Placental epithelial cell (primary cell): ENCODE results near the genes AMDHD2, PDPK1 and IL32.

DNA sequence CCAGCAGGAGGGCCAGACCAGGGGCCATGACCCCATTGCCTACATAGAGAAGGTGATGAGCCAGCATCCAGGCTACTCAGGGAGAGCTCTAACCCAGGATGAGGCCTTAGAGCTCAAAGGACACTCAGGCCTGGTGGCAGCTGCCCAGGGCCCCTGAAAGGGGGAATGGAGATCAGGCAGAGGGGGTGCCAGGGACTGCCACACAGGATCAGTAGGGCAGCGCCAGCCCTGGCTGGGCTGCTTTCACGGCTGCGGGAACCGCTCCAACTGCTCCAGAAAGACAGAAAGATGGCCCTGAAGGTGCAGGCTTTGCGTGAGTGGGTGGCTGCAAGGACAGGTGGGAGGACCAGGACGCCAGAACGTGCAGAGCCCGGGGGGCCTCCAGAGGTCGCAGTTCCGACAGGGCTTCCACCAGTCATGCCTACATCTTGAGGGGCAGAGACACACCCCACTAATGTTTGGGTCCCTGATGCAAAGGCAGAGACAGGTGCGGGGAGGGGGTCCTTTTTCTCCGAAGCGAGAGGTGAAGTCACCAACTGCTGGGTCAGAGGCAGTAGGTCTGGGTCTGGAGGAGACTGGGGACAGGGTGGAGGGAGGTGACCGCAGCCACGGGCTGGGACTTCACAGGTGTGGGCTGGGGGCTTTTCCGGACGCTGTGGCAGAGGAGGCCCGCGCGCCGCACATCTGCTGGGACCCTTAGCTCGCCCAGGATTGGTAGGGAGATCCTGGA is 804 bp upstream of the ATP6V0C start:
- CAGE, long polyA plus RNA, result no peak

DNA sequence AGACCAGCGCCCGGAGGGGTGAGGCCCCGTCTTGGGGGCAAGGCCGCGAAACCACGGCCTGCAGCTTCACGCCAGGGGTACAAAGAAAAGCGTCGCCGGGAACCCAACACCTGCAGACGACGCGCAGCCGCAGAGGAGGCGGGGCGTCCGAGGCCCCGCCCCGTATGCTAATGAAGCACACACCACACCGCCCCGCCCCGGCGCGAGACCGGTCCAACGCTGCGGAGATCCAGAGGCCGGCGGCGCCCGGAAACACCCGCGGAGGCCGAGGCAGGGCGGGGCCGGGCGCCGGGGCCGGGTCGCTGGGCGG is 284 bp upstream of the ATP6V0C start:
- CAGE, long polyA plus RNA, result no peak

- CAGE, long polyA plus RNA, result no peak
These were observed at the start of gene AMDHD2 for GRCh38 chr16:2519685-2520605. Gene AMDHD2 (plus strand): TSS chr16:2520371.

DNA sequence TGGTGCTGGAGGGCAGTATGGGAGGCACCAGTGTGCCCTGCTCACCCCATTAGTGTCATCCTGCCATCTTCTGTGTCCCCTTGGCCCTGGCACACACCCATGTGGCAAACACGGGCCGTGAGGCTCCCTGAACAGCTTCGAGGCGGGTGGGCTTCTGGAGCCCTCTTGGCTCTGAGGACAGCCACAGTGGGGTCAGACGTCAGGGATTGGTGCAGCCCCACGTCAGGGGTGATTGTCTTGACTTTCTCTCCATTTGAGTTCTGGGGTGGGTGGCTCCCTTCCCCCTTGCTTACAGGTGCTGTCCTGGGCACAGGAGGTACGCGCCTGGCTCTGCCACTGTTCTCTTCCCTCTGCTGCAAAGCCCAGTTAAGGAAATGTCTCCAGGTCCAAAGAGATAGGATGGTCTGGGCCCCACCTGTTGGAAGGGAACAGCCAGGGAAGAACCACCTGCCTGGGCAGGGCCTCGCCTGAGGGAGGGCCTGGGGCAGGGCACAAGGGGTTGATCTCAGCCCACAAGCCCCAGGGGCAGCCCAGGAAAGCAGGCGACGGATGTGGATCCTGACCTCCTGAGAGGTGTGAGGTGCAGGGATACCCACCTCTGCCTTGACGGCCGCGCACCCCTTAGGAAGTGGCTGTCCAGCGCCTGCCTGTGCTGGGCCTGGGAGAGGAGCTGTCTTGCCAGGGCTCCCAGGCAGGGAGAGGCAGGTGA is 765 bp downstream of the CEMP1 start:
- CAGE, long polyA plus RNA, result no peak

GRCh38 chr16:2537299-2538350 is at the start of gene PDPK1:
Gene PDPK1 (plus strand): TSS chr16:2538021.
- CAGE, long polyA plus RNA, result no peak

DNA sequence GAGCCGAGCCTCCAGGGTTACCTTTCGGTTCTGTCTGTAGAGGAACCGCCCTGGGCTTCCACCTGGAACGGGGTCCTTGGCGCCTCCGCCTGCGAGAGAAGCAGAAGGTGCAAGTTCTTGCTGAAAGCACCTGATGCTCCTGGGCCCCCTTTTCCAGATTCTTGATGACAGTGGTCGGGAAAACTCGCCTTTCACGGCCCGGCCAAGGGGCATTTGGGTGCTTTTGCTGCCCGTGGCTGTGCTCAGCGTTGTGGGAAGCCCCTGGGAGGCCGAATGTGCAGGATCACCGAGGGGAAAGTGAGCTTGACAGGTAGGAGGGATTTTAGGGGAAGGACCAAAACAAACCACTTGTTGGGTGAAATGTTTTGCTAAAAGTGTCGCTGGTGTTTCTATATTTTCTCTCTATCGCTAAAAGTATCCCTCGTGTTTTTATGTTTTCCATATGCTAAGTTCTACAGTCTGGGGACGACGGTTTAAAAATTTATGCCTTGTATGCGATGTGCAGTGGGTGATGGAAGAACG is 702 bp downstream of the PDPK1 start:
- CAGE, long polyA plus RNA, result no peak

GRCh38 chr16:2551336-2551827 is 13.6 kb downstream of the PDPK1 start:
- CAGE, long polyA plus RNA, result no peak

DNA sequence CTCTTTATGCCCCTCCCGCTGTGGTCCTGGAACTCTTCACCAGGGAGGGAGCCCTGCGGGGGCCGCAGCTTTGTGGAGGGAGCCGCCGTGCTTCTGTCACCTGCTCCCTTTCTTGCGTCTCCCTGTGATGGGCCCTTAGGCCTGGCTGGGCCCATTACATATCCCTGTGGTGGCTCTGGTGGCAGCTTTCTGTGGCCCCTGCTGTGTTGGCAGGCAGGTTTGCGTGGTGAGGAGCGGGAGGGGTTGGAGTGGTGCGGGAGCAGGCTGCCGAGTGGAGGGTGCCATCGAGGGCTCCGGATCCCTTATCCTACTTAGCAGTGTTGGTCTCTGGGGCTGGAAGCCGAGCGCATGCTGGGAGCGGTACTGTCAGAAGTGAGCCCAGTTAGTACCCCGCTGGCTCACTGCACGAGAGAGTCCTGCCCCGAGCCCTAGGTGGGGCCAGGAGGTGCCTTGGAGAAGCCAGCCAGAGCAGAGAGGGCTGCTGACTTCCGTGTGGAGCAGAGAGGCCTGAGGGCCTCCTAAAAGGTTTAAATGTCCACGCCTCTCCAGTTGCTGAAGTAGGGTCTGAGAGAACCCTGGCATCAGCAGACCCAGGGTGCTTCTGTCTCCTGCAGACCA is 60.5 kb downstream of the PDPK1 start:
- CAGE, long polyA plus RNA, result no peak

DNA sequence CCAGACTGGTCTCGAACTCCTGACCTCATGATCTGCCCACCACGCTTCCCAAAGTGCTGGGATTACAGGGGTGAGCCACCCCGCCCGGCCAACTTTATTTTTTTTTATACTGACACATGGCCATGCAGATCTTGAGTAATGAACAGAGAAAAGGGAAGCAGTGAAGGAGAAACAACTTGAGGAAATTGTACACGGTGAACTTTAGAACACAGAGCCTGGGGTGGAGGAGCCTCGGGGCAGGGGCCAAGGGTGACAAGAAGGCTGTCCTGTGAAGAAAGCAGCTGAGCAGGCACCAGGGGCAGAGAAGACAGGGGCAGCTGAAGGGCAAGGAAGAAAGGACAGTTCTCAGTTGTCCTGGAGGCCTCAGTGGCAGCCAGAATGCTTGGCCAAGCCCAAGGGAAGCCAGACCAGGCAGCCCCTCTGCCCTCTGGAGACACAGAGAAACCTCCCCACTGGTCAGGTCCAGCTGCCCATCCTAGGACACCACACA is 7.8 kb upstream of the KCTD5 start:
- CAGE, long polyA plus RNA, result no peak

GRCh38 chr16:2758388-2758738 is 5.9 kb downstream of the SRRM2 start:
- CAGE, long polyA plus RNA, result no peak

DNA sequence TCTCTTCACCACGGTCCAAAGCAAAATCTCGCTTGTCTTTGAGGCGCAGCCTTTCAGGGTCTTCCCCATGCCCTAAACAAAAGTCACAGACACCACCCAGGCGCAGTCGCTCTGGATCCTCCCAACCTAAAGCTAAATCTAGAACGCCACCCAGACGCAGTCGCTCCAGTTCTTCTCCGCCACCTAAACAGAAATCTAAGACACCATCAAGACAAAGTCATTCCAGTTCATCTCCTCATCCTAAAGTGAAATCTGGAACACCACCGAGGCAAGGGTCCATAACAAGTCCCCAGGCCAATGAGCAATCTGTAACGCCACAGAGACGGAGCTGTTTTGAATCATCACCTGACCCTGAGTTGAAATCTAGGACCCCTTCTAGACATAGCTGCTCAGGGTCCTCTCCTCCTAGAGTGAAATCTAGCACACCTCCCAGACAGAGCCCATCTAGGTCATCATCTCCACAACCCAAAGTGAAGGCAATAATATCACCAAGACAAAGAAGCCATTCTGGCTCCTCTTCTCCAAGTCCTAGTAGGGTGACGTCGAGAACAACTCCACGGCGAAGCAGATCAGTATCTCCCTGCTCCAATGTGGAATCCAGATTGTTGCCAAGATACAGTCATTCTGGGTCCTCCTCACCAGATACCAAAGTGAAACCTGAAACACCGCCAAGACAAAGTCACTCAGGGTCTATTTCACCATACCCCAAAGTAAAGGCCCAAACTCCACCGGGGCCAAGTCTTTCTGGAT is 10.6 kb downstream of the SRRM2 start:
- CAGE, long polyA plus RNA, result no peak

DNA sequence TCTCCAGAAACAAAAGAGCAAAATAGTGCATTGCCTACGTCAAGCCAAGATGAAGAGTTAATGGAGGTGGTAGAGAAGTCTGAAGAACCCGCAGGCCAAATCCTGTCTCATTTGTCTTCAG is 11.6 kb downstream of the SRRM2 start:
- CAGE, long polyA plus RNA, result no peak

DNA sequence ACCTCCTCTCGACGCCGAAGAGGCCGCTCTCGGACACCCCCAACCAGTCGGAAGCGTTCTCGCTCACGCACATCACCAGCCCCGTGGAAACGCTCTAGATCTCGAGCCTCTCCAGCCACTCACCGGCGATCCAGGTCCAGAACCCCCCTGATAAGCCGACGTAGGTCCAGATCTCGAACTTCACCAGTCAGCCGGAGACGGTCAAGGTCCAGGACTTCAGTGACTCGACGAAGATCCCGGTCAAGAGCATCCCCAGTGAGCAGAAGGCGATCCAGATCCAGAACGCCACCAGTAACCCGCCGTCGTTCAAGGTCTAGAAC is 11.1 kb downstream of the ELOB start:
- CAGE, long polyA plus RNA, result no peak

DNA sequence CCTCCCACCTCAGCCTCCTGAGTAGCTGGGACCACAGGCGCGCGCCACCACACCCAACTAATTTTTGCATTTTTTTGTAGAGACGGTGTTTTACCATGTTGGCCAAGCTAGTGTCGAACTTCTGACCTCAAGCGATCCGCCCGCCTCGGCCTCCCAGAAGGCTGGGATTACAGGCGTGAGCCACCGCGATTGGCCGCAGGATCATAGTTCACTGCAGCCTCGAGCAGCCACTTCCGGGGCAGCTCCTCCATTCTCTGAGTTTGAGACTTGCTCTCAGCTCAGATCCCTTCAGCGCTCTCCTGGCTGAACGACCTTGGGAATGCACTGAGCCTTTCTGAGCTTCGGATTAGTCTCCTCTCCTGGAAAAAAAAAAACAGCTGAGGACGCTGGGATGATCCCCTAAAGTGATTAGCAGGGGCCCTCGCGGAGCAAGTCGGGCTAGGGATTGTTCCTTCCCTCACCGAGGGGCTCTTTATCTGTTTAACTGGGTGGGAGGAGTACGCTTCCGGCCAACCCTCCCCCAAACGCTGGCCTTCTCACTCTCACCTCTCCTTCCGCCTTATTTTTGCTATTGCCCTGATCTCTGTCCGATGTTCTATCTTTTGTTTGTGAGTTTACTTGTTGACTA is 1.2 kb upstream of the PKMYT1 start:
- CAGE, long polyA plus RNA, result no peak

DNA sequence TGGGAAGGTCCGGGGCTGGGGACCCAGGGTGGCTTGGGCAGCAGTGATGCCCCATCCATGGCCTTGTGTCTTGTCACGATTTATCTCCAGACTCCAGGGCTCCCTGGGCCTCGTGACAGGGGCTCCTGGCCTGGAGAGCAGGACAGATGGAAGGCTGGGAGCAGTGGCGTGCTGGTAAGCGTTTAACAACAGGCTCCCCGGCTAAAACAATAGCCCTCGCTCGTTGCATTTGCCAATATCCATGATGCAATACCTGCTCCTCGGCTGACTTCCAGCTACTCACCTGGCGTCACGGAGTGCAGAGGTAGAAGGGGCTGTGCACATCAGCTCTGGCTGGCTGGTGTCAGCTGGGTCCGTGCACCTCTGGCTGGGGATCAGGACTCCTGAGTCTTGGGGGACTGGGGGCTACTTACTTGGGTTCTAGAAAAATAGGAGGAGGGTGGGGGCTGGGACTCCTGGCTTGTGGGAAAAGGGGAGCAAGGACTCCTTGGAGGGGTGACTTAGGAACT is 1.5 kb upstream of the BICDL2 start:
- CAGE, long polyA plus RNA, result no peak

DNA sequence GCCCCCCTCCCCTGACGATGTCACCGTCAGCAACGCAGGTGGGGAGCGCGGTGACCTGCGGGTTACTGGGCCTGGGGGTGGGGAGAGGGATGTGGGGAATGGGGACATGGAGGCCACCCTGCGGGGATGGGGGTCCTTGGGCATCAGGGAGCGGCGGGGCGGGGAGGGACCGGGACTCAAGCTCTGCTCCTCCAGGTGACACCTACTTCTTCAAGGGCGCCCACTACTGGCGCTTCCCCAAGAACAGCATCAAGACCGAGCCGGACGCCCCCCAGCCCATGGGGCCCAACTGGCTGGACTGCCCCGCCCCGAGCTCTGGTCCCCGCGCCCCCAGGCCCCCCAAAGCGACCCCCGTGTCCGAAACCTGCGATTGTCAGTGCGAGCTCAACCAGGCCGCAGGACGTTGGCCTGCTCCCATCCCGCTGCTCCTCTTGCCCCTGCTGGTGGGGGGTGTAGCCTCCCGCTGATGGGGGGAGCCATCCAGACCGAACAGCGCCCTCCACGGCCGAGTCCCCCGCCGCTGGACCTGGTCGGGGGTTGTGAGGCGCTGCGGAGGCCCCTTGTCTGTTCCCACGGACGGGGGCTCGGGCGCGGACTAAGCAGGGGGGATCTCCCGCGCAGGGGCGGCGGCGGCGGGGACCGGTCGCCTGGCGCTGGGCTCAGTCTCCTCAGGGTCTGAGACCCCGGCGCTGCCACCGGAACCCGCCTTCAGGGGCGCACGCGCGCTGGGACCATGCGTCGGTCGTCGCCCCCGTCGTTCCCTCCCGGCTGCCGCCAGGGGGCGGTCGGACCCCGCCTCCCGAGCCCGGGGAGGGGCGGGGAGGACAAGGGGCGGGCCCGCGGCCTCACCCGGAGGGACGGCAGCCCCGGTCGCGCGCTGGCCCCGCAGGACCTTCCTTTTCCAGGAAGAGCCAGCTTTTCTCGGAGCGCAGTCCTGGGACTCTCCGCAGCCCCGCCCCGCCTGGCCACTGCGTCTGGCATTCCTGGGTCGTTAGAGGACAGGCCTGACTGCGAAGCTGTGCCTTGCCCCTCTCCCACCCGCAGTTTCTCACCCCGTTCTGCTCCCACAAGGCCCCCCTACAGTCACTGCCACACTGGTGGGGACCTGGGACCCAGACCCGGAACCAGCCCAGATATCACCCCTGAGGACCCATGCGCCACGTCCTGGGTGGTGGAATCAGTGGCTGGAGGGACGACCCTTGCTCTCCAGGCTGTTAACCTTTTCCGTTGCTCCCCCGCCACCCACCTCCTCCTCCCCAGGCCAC is 6.4 kb upstream of the IL32 start:
- CAGE, long polyA plus RNA, result no peak

DNA sequence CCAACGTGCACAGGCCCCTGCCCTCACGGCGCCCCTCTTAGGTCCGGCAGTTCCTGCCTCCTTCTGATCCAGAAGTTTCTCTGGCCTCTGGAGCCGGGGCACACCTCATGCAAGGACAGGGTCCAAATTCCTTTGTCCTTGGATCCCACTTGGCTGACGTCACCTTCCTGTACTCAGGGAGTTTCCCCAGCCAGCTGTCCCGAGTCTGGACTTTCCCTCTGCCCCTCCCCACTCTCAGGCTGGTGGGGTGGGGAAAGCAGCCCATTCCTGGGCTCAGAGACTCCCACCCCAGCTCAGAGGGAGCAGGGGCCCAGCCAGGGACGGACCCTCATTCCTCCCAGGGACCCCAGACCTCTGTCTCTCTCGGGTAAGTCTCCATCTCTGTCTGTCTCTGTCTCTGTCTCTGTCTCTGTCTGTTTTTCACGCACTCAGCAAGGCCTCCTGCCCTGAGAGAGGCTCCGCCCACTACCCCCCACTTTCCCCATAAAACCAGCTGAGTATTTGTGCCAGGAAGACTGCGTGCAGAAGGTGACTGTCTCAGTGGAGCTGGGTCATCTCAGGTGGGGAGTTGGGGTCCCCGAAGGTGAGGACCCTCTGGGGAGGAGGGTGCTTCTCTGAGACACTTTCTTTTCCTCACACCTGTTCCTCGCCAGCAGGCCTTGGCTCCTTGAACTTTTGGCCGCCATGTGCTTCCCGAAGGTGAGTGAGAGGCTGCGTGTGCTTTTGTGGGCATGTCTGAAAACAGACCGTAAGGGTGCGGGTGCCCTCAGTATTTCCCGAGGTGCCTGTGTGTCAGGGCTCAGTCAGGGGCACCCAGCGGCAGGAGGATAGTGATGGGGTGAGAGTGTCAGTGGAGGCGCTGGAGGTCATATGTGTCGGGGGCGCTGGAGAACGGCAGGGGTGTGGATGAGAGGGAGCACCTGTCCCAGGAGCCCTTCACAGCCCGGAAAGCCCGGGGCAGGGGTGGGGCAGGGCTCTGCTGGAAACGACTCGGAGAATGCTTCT is at the start of gene IL32:
Gene IL32 (plus strand): TSS at position 513 of the 1,005 bp plus-strand sequence.
- CAGE, long polyA plus RNA, result no peak

DNA sequence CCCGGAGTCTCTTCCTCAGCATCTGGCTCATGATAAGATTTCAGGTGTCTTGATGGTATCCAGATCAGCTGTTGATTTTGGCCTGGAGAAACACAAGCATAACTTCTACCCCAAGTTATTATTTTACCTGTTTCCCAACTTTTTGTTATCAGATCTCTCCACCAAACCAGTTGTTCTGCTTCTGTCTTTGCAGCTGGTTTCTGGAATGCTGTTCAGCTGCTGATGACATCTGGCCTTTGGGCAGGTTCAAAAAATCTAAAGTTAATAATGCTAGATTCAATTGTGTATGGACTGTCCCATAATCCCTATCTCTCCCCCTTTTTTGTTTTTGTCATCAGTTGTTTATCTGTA is 13.0 kb downstream of the IL32 start:
- CAGE, long polyA plus RNA, result no peak

GRCh38 chr16:3193713-3194116 is 41.2 kb downstream of the ZNF200 start:
- CAGE, long polyA plus RNA, result no peak

GRCh38 chr16:3282697-3283129 is 578 bp upstream of the ZNF263 start:
- CAGE, long polyA plus RNA, result no peak